Measurements from ENCODE around the gene ARID2.

- PRO-cap, 4 experiments, result no peak in any of the 4 experiments
- RAMPAGE, long total RNA, 2 experiments, result no peak in any of the 2 experiments
These were observed 561 bp upstream of the YAF2 start for GRCh38 chr12:42238634-42238983.

- PRO-cap, 4 experiments, result peak in 3 of 4 experiments; most common plus-strand start chr12:42483698 (in 1); most common minus-strand start chr12:42483615 (in 1)
- RAMPAGE, long total RNA, 2 experiments, result no peak in any of the 2 experiments
These were observed 106.2 kb downstream of the PRICKLE1 start for GRCh38 chr12:42483312-42483877.

GRCh38 chr12:42652469-42652877, 62.9 kb upstream of the PRICKLE1 start:
- PRO-cap, 4 experiments, result no peak in any of the 4 experiments
- RAMPAGE, long total RNA, 2 experiments, result no peak in any of the 2 experiments

- PRO-cap, 4 experiments, result no peak in any of the 4 experiments
- RAMPAGE, long total RNA, 2 experiments, result no peak in any of the 2 experiments
These were observed 116.4 kb downstream of the TMEM117 start for GRCh38 chr12:43952117-43952825.

DNA sequence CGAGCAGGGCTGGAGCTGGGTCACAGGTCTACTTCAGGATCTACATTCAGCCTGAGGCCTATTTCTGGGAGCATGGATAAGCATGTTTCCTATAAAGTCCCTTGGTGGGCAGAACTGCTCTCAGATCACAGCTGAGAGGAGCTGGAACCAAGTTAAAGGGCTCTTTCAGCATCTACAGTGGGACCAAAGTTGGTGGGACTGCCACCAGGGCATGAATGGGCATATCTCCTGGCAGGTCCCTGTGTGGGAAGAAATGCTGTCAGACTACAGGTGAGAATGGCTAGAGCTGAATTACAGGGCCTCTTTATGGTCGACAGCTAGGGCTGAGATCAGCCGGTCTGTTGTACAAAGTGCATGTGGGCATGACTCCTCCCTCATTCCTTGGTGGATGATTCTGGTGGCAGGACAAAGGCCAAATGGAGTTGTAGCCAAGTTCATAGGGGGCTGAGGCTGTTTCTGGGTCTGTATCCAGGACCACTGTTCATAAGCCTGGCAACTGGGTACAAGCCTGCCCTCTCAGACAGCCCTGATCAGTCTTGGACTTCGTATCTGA, 460.6 kb downstream of the TMEM117 start:
- PRO-cap, 4 experiments, result no peak in any of the 4 experiments
- RAMPAGE, long total RNA, 2 experiments, result no peak in any of the 2 experiments

- PRO-cap, 4 experiments, result peak in 4 of 4 experiments; most common plus-strand start chr12:45216487 (in 3); most common minus-strand start chr12:45216707 (in 4)
- RAMPAGE, long total RNA, 2 experiments, result no peak in any of the 2 experiments
These were observed 602 bp downstream of the ANO6 start for GRCh38 chr12:45216377-45217017.

DNA sequence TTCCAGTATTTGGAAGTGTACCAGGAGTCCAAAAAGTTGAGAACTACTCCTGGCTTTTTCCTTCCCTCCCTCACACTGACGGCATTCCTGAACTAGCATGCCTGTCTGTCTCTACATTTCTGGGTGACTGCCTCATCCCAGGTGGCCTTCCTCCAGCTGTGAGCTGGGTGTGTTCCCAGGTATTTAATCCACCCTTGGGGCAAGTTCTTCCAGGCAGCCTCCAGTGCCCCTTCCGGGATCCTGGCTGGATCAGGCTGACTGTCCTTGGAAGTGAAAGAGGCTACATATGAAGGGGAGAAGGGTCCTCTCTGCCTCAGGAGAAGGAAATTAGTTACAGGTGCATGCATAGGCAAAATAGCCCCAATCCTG, 19.8 kb downstream of the ANO6 start:
- PRO-cap, 4 experiments, result no peak in any of the 4 experiments
- RAMPAGE, long total RNA, 2 experiments, result no peak in any of the 2 experiments

- PRO-cap, 4 experiments, result no peak in any of the 4 experiments
- RAMPAGE, long total RNA, 2 experiments, result no peak in any of the 2 experiments
These were observed 74.2 kb downstream of the ANO6 start for GRCh38 chr12:45289956-45290706.

GRCh38 chr12:45407165-45407958, 191.5 kb downstream of the ANO6 start:
- PRO-cap, 4 experiments, result peak in 4 of 4 experiments; most common plus-strand start chr12:45407732 (in 2); most common minus-strand start chr12:45407601 (in 2)
- RAMPAGE, long total RNA, 2 experiments, result no peak in any of the 2 experiments

- PRO-cap, 4 experiments, result peak in 4 of 4 experiments; most common plus-strand start chr12:45729487 (in 2); most common minus-strand start chr12:45729533 (in 3)
- RAMPAGE, long total RNA, 2 experiments, result no peak in any of the 2 experiments
These were observed 366 bp upstream of the ARID2 start for GRCh38 chr12:45729095-45729585.

- PRO-cap, 4 experiments, result peak in 4 of 4 experiments; most common plus-strand start chr12:45729937 (in 3); most common minus-strand start chr12:45729719 (in 2)
- RAMPAGE, long total RNA, 2 experiments, result start-site peak on the plus strand in 2 of 2 experiments, at chr12:45729714-45729991 at its widest, 7 to 46 reads per replicate
These were observed at the start of gene ARID2 for GRCh38 chr12:45729586-45730442. Gene ARID2 (plus strand): TSS chr12:45729706.

- PRO-cap, 4 experiments, result no peak in any of the 4 experiments
- RAMPAGE, long total RNA, 2 experiments, result no peak in any of the 2 experiments
These were observed 1.1 kb downstream of the SCAF11 start for GRCh38 chr12:45989356-45989651.

GRCh38 chr12:45989652-45990168, 664 bp downstream of the SCAF11 start:
- PRO-cap, 4 experiments, result peak in 4 of 4 experiments; most common plus-strand start chr12:45989863 (in 4); most common minus-strand start chr12:45989823 (in 2)
- RAMPAGE, long total RNA, 2 experiments, result no peak in any of the 2 experiments

- PRO-cap, 4 experiments, result no peak in any of the 4 experiments
- RAMPAGE, long total RNA, 2 experiments, result no peak in any of the 2 experiments
These were observed 73.6 kb downstream of the SLC38A1 start for GRCh38 chr12:46195191-46195742.

- PRO-cap, 4 experiments, result no peak in any of the 4 experiments
- RAMPAGE, long total RNA, 2 experiments, result no peak in any of the 2 experiments
These were observed 68.8 kb downstream of the SLC38A1 start for GRCh38 chr12:46200046-46200394.

DNA sequence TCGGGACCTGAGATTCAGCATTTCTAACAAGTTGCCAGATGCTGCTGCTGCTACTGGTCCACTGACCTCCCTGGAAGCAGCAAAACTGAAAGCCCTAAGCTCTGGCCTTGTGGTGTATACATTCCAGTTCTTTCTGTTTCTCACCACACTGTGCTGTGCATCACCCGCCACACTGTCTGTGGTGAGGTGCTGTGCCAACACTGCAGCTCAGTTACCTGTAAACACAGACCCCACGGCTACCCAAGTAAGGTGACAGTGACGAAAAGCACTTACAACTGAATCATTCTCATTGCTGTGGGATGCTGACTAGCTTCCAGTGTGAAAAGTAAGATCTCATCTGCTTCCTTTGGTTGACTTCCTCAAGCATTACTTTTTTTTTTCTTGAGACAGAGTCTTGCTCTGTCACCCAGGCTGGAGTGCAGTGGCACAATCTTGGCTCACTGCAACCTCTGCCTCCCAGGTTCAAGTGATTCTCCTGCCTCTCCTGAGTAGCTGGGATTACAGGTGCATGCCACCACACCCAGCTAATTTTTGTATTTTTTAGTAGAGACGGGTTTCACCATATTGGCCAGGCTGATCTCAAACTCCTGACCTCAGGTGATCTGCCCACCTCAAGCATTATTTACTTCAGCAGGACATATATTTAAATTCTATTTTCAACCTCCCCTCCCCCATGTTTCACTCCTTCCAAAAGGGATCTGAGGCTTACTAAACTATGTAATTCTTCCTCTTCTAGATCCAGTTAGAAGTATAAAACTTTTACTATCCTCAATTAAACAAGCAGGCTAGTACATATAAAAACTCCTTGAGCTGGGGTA, 53.6 kb downstream of the SLC38A1 start:
- PRO-cap, 4 experiments, result peak in 1 of 4 experiments; most common plus-strand start position 289 of the sequence (in 1); most common minus-strand start position 87 of the sequence (in 1)
- RAMPAGE, long total RNA, 2 experiments, result no peak in any of the 2 experiments

GRCh38 chr12:46218434-46218729, 50.5 kb downstream of the SLC38A1 start:
- PRO-cap, 4 experiments, result no peak in any of the 4 experiments
- RAMPAGE, long total RNA, 2 experiments, result no peak in any of the 2 experiments

- PRO-cap, 4 experiments, result peak in 1 of 4 experiments; most common plus-strand start chr12:46267103 (in 1)
- RAMPAGE, long total RNA, 2 experiments, result no peak in any of the 2 experiments
These were observed 1.8 kb downstream of the SLC38A1 start for GRCh38 chr12:46266808-46267634.

DNA sequence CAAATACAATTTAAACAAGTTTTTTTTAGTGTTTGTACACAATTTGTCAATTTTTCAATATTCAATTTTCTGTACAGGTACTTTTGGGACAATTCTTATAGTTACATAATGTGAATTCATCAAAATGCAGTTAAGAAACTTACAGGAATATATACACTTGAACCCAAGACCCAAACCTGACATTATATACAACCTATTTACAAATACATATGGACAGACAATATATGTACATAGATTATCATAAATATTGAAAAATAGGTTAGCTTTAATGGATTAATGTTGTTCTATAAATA, 14.1 kb downstream of the SLC38A2 start:
- PRO-cap, 4 experiments, result peak in 1 of 4 experiments; most common minus-strand start position 181 of the sequence (in 1)
- RAMPAGE, long total RNA, 2 experiments, result no peak in any of the 2 experiments

GRCh38 chr12:46374503-46374784, 1.9 kb upstream of the SLC38A2 start:
- PRO-cap, 4 experiments, result peak in 3 of 4 experiments; most common minus-strand start chr12:46374607 (in 3)
- RAMPAGE, long total RNA, 2 experiments, result no peak in any of the 2 experiments